GM06990 (cell line): ENCODE results near the gene ERCC6L2.

GRCh38 chr9:95666744-95667293 lies 157.8 kb upstream of the PTCH1 start:
- RRBS, result 17% methylated on average over 1 of the region's 6 CpGs

GRCh38 chr9:95757125-95757495 lies 118.4 kb upstream of the ERCC6L2 start:
- RRBS, result no CpG with 5 or more reads among the region's 3 CpGs

GRCh38 chr9:95874484-95874845 lies 1.0 kb upstream of the ERCC6L2 start:
- RRBS, result no CpG with 5 or more reads among the region's 4 CpGs

DNA sequence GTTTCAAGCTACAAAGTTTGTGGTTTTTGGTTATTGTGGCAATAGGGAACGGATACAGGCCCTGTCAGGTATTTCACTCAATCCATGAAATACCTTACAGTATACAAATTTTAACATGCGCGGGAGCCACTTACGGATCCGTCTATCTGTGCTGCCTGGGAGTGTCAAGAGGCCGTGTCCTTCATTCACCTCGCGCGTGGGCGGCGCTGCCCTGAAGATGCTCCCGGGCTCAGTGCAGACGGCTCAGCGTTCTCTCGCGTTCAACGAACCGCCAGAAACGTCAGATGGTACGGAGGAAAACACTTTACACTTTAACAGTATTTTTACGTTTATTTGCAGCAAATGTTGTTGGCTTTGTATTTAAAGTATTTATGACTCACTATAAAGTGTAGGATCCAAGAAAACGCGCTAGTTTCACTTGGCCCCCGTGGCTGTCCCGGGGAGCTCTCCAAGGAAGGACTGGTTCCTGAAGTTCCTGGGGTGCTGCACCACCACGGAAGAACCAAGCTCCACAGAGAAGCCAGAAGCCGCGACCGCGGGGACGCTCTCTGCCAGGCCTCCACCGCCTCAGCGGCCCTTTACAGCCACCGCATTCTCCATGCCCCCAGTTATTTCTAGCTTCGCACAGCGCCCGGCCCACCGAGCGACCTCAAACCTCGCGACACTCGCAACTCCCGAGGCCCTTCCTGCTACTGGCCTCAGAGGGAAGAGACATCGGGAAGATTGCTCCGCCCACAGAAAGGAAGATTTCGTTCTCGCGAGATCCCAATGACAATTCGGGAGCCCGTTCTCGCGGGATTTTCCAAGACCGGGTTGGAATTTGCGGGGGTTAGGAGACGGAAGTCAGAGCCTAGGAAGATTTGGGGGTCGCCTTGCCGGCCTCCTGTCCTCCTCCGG lies at the start of gene ERCC6L2:
Gene ERCC6L2, plus strand, starts transcription at position 846 of the 897 bp plus-strand sequence.
- RRBS, result 5% methylated on average over 6 of the region's 58 CpGs

GRCh38 chr9:95948375-95949158 lies 73.1 kb downstream of the ERCC6L2 start:
- RRBS, result no CpG with 5 or more reads among the region's 5 CpGs

DNA sequence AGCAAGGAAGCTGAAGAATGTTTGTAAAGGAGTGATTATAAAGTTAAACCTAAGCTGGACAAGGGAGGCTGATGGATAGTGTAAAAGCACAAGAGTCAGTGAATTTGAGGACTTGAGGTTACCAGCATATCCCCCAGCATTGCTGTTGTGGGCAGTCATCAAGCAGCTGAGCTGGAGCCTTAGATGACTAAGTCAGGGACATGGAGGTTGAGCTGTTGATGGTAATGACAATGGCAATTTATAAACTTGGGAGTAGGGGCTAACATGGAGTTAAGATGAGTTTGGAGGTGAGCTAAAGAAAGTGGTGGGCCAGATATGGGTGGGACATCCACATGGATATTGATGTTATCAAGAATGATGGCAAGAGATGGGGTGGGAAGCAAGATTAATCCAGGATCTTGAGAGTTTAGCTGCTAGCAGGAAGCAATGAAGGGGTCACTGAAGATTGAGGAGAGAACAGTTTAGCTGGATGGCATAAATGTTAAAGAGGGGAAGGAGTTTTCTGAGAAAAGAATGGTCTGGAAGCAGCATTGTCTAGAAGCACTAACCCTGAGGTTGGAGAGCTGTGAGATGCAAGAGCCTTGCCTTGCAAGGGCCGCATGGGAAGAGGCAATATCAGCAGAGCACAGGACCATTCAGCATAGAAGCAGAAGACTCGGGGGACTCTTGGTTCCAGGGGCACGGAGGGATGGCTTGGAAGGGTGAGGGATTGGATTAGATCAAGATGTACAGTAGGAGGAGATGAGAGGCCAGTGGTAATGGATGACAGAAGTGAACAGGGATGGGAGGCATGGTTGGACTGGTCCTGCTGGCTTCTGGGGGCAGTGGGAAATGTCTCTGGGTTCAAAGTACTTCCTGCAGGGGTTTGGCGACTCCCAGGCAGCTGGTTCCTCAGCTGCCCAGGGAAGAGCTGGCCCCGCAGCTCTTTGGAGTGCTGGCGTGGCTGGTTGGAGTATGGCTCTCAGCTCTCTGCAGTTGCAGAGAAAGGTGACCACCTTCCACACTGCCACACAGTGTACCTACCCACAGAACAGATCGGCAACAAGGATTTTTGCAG lies 131.9 kb downstream of the ERCC6L2 start:
- RRBS, result no CpG with 5 or more reads among the region's 7 CpGs

- RRBS, result no CpG with 5 or more reads among the region's 10 CpGs
These were observed 185.9 kb downstream of the ERCC6L2 start for GRCh38 chr9:96061160-96062097.

GRCh38 chr9:96067053-96067338 lies 191.5 kb downstream of the ERCC6L2 start:
- RRBS, result no CpG with 5 or more reads among the region's 7 CpGs

DNA sequence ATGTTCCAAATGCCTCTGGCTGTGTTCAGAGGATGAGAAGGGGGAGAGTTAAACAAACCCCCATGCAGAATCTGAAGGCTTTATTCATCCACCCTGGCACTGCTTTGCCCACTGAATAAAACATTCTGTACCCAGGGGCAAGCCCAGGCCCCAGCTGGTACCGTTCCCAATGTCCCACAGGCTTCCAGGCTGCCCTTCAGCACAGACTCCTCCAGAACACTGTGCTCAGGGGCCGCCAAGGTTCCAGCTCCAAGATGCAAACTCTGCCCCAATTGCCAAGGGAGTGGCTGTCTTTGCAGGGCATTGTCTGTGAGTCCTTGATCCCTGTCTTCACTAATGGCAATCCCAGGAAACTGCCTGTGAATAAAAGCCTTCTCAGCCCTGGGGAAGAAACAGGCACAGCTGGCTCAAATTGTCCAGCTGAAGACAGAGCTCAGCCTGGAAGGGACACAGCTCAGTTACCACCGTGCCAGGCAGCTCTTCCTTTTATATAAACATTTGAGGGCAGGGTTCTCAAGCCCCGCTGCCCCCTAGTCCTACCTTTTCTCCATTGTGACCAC lies 185.3 kb downstream of the HSD17B3 start:
- RRBS, result no CpG with 5 or more reads among the region's 4 CpGs

DNA sequence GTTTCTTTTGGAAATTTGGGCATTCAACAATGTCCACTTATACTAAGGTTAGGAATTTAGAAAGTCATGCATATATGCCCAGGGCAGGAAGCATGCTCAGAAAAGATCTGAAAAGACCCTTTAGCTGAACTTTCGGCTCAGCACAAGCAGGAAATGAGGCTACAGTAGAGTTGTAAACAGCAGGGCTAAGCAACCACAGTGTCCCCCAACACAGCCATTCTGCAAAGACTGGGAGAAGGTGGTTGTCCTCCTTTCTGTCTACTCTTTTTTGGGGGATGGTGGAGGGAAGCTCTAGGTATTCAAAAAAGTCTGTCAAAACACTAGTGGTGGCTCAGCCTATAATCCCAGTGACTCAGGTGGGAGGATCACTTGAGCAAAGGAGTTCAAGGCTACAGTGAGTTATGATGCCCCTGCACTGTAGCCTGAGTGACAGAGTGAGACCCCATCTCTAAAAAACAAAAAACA lies 15.6 kb upstream of the SLC35D2 start:
- RRBS, result no CpG with 5 or more reads among the region's 1 CpG

DNA sequence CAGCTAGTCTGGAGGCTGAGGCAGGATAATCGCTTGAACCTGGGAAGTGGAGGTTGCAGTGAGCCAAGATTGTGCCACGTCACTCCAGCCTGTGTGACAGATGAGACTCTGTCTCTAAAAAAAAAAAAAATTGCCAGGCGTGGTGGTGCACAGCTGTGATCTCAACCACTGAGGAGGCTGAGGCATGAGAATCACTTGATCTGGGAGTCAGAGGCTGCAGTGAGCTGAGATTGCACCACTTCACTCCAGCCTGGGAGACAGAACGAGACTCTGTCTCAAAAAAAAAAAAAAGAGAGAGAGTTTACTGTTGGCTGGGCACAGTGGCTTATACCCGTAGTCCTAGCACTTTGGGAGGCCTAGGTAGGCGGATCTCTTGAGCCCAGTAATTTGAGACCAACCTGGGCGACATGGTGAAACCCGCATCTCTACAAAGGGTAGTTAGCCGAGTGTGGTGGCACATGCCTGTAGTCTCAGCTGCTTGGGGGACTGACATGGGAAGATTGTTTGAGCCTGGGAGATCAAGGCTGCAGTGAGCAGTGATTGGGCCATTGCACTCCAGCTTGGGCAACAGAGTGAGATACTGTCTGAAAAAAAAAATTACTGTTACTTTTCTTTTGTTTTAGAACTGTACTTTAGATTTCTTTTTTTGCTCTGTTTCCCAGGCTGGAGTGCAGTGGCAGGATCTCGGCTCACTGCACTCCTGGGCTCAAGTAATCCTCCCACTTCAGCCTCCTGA lies 12.5 kb downstream of the HABP4 start:
- RRBS, result no CpG with 5 or more reads among the region's 10 CpGs

- RRBS, result no CpG with 5 or more reads among the region's 6 CpGs
These were observed 36.2 kb downstream of the HABP4 start for GRCh38 chr9:96486140-96486648.

- RRBS, result no CpG with 5 or more reads among the region's 2 CpGs
These were observed 20.6 kb downstream of the ZNF510 start for GRCh38 chr9:96757203-96757808.

GRCh38 chr9:96796686-96797308 lies 18.9 kb upstream of the ZNF510 start:
- RRBS, result no CpG with 5 or more reads among the region's 14 CpGs

GRCh38 chr9:96818129-96818724 lies 36.1 kb downstream of the ZNF782 start:
- RRBS, result no CpG with 5 or more reads among the region's 4 CpGs

GRCh38 chr9:97594465-97595057 lies 38.6 kb downstream of the TSTD2 start:
- RRBS, result no CpG with 5 or more reads among the region's 9 CpGs

GRCh38 chr9:97670489-97671255 lies 26.5 kb downstream of the XPA start:
- RRBS, result no CpG with 5 or more reads among the region's 4 CpGs

DNA sequence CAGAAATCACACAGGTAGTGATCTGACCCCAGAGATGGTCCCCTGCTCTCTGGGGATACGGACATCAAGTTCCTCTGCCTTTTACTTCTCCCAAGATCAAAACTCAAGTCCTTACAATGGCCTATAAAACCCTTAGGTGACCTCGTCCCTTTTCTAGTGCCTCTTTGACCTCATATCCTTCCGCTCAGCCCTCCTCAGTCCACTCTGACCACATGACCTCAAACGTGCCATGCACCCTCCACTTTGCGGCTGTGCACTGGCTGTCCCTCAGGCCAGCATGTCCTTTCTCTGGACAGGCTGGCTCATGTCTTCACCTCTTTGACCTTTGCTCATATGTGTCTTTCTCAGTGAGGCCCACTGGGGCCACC lies 14.7 kb downstream of the TRMO start:
- RRBS, result no CpG with 5 or more reads among the region's 5 CpGs

DNA sequence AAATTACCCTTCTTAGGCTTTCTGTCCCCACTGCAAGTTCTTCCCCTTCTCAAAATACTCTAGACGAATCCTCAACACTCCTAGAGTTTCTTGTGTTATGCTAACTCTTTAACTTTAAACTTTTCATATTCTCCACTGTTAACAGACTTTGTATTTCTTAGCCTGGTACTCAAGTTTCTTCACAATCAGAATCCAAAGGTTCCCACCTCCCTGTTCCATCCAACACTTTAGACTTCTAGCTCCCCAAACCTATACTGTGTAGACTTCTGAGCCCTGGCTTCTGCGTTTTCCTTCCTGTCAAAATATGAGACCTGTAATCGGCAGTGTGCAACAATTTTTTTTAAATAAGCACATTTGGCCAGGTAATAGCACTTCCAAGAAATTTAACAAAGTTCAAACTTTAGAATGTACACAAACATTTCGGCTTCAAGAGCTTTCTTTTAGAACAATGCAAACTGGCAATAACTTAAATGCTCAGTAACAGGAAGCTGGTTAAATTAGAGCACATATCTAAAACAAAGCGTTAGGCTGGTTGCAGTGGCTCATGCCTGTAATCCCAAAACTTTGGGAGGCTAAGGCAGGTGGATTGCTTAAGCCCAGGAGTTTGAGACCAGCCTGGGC lies 1.4 kb downstream of the TRMO start:
- RRBS, result no CpG with 5 or more reads among the region's 5 CpGs